PC-3 (cell line): ENCODE measurements around the genes ARL15, GZMA and MCIDAS.

GRCh38 chr5:50425016-50425345 is 16.1 kb downstream of the EMB start:
- RAMPAGE, long total RNA, result no peak

- RAMPAGE, long total RNA, result no peak
Observed at GRCh38 chr5:50855738-50856047, 189.3 kb downstream of the PARP8 start.

- RAMPAGE, long total RNA, result no peak
Observed at GRCh38 chr5:52743978-52744386, 43.7 kb upstream of the ITGA1 start.

DNA sequence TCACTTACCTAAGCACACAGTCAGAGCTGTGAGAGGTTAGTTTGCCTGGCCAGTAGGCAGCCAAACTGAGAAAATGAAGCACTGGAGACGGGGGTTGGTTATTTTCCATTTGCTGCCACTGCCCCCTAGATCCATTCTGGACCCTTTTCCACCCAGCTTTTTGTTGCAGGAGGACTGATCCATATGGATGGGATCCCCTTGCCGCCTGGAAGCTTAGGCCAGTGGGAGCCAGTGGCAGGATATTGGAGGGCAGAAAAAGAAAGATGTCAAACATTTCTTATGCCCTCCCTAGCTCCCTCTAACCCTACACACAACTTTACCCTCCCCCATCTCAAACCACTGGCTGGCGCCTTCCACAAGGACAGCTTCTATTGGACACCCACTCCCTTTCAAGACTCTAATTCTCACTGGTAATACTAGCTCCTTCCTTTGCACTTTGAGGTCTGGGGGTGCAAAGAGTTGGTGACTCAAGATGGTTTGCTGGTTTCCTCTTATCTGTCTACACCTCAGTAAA is 11.7 kb upstream of the ITGA1 start:
- RAMPAGE, long total RNA, result no peak

- RAMPAGE, long total RNA, result no peak
Observed at GRCh38 chr5:52809884-52810812, 22.4 kb downstream of the ITGA1 start.

GRCh38 chr5:52836942-52837585 is 49.3 kb downstream of the ITGA1 start:
- RAMPAGE, long total RNA, result no peak

- RAMPAGE, long total RNA, result no peak
Observed at GRCh38 chr5:52915244-52915823, 73.8 kb upstream of the ITGA2 start.

DNA sequence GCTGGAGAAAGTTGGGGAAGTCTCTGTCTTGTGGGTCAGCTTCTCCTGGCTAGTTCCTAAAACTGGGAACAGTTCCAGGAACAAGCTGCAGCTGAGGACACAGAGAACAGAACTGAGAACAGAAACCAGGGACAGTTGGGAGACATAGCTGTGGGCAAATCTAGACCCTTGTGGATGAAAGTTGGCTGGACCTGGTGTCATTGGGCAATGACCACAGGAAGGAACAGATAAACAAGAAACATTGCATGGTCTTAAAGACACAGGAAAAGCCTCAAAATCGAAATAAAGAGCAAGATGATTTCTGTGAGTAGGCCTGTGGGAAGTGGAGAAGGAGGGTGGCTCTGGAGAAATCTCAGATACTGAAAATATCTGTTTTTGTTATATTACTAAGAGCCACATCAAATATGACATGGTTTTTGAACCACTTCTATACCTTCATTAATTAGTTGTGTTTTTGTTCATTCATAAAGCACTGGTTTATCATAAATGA is 58.4 kb upstream of the MOCS2 start:
- RAMPAGE, long total RNA, result no peak

DNA sequence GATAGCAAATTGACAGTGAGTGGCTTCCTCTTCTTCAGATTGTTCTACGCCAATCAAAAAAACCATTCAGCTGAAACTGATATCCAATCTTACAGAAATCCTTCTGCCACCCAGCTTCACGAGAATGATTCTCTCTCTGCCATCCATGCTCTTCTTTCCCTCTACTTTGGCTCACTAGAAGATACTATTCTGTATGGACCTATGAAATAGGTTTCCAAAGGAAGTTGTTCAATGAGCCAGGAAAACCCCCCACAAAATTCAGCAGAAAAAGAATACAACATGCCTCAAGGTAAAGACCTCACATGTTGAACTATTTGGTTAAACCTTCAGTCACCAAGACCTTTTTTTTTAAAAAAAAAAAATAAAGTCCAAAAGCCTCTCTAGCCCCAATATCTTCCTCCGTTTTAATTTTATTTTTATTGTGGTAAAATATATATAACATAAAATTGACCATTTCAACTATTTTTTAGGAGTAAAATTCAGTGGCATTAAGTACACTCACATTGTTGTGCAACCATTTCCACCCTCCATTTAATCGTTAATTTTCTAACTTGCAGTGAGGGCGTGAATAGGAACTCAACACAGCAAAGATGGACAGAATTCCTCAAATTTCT is 366.3 kb downstream of the NDUFS4 start:
- RAMPAGE, long total RNA, result no peak

GRCh38 chr5:54220566-54220963 is 89.8 kb downstream of the ARL15 start:
- RAMPAGE, long total RNA, result no peak

DNA sequence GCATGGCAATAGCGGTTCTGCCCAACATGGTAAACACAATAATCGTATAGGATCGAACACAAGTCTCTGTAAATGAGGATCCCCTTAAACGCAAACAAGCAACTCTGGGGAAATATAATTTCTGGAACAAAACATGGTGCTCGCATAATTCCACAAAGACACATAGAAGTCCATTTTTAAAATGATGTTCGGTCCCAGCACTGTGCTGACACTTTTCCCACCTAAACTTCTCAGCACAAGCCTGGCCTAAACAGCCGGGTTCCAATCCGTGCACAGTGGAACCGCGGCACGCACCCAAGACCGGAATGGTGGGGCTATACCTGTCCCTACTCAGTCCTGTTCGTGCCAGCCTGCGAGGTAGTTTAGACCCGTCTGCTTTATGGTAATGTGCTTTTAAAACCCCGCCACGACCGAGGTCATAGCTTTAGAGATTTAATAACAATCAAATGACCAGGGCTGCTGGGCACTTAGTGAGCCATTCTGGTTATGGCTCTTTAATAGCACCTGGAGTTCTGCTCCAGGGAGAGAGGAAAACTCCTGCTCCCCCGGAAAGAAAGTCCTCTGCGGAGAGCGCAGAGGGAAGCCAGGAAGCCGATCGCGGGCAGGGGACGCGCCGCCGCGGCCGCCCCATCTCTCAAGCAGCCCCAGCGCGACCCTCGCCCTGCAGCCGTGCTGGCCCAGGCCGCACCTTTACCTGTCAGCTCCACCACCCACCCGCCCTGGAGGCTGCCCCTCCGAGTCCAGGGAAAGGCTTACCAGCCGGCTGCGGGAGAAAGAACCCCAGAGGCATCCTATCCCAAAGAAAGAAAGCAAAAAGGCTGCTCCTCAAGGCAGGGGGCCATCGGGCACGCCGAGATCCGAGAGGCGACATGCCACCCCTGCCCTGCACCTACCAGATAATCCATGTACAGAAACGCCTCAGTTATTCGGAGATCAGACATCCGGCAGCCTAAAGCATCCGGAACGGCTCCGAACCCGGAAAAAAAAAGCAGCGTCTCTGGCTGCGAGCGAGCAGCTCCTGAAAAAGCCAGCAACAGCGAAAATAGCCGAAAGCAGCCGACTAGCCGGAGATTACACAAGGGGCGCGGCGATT is at the start of gene ARL15:
ARL15 (minus strand) TSS at position 1,035 of the 1,093 bp plus-strand sequence.
- RAMPAGE, long total RNA, result no peak

GRCh38 chr5:54311790-54312137 is 1.4 kb upstream of the ARL15 start:
- RAMPAGE, long total RNA, result no peak

DNA sequence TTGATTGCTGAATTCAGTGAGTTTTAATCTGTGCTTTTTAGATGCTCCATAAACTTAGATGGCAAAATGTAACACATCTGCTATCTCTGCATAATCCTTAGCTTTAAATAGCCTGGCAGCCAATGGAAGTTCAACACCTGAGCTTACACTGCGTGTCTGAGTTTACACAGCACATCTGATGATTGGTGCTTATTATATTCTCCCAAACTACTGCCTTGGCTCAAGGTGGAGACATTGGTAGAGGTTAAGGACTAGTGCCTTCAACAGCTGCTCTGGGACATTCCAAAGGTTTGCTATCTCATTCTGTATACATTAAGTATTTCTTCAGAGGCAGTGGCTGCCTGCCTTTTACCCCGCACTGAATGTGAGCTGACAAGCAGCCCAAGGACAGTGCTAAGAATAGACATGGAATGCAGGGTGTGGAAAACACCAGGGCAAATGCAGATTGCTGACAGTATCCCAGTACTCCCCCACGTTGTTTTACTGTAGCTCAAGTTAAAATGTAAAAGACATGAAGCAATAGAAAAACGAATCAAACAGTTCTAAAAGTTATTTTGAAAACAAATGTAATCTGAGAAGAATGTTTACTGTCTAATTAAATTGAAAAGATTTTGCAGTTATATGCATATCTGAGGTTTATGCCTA is 1.6 kb downstream of the HSPB3 start:
- RAMPAGE, long total RNA, result no peak

GRCh38 chr5:54458987-54459267 is 3.4 kb downstream of the HSPB3 start:
- RAMPAGE, long total RNA, result no peak

- RAMPAGE, long total RNA, result no peak
Observed at GRCh38 chr5:54520039-54520988, 2.8 kb downstream of the SNX18 start.

- RAMPAGE, long total RNA, result no peak
Observed at GRCh38 chr5:54523976-54524538, 6.5 kb downstream of the SNX18 start.

DNA sequence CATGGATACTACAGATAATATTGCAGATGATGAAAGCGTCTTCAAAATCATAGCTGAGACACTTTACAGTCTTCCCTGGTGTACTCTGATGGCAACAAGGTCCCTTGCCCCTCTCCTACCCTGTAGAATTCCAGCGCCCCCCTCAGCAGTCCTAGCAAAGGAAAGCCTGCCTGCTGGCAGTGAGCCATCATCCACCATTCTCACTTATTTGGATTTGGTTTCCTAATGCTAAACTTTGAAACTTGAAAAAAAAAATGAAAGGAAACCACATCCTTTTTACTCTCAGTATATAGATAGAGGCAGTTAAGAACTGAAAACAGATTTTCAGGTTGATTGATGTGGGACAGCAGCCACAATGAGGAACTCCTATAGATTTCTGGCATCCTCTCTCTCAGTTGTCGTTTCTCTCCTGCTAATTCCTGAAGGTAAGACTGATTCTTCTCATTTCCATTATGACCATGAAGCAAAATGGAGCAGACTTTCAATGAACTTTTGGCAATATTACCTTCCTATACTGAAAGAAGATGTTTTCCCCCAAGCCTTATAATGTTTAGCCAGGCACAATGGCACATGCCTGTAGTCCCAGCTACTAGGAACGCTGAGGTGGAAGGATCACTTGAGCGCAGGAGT is at the start of gene GZMA:
GZMA (plus strand) TSS at position 319 of the 630 bp plus-strand sequence.
- RAMPAGE, long total RNA, result no peak

GRCh38 chr5:55226255-55227514 is at the start of gene MCIDAS:
TSS of gene MCIDAS (minus strand) at chr5:55227315.
- RAMPAGE, long total RNA, result no peak

DNA sequence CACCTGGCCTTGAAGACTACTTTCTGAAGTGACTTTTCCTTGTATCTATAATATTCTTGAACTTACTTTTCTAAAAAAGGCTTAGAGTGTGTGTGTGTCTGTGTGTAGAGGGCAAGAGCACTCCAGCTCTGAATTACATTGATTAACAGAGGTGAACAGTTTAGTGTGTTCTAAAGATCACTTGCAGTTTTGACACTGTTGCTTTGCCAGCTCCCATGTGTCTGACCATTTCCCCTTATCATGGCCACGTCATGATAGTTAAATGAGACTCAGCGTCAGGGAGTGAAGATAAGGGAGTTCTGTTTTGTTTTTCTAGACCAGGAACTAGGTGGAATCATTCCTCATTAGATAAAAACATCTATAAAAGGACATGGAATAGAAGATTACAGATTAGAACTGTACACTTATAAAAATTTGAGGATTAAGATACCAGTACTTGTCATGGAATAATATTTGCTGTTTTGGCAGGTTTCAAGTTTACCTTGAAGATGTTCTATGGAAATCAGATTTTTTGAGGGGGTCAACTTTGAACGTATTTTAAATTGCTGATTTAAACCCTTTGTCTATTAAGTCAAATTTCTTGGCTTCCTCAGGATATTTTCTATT is 82.7 kb downstream of the MTREX start:
- RAMPAGE, long total RNA, result no peak

DNA sequence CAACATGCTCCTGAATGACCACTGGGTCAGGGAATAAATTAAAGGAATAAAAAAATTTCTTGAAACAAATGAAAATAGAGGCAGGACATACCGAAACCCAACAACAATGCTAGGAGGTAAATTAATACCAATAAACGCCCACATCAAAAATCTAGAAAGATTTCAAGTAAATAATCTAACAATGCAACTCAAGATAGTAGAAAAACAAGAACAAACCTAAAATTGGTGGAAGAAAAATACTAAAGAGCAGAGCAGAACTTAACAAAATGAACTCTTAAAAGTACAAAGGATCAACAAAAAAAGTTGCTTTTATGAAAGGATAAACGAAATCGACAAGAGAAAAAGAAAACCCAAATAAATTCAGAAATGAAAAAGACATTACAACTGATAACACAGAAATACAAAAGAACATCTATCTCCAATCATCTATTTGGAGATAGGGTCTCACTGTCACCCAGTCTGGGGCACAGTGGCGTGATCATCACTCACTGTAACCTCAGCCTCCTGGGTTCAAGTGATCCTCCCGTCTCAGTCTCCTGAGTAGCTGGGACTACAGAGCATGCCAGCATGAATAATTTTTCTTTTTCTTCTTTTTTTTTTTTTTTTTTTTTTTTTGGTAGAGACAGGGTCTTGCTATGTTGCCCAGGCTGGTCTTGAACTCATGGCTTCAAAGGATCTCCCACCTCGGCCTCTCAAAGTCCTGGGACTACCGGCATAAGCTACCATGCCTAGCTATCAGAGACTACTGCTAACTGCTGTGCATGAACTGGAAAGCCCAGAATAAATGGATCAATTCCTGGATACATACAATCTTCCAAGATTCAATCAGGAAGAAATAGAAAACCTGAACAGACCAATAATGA is 103.0 kb downstream of the PLPP1 start:
- RAMPAGE, long total RNA, result no peak